Fallopian tube (tissue), 1 donor: ENCODE data around the genes SON and MRPS6.

GRCh38 chr21:32726500-32727035, 1.2 kb downstream of the SYNJ1 start:
- PRO-cap: no peak

DNA sequence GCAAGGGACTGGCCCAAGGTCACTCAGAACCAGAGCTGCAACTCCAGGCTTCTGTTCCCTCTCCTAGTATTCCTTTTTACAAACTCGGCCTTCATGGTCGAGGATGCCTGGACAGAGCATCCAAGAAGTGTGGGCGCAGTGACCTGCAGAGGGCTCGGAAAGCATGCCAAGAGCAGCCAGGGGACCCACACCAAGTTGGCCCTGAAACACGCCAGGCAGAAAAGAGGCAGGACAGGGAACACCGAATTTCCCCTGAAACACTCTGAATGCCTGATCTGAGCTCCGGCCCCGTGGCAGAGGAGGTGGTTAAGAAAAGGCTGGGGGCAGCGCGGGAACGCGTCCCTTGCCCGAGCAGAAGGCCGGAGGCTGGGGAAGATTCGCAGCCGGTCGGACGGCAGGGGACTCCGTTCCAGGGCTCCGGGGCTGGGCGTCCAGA, 721 bp downstream of the PAXBP1 start:
- PRO-cap: no peak

DNA sequence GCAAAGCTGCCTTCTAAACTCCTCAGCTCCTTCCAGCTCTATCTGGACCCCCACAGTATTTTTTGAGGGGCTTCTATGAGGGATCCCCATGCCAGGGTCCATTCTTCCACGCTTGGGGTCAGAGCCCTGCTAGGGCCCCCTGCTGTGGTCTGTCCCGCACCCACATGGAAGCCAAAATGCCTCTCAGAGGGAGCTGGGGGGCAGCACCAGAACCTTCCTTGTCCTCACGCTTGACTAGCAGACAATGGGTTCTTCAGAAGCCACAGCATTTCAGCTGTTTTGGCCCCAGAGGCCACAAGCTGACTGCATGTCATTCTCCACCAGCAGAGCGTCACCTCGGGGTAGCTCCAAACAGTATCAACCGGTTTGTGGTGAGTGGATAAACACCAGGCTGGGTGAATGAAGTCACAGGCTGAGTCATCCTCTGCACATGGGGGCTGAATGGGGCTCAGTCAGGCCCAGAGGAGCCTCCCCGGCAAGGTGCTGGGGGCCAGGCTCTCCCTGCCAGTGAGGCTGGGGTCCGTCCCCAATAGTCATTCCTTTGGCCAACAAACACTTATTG, 8.9 kb downstream of the OLIG1 start:
- PRO-cap: no peak

- PRO-cap: no peak
These were observed 2.1 kb downstream of the IL10RB start for GRCh38 chr21:33268085-33268759.

- PRO-cap: no peak
These were observed 11.5 kb upstream of the IFNGR2 start for GRCh38 chr21:33391624-33392177.

- PRO-cap: no peak
These were observed 21.2 kb downstream of the IFNGR2 start for GRCh38 chr21:33424393-33424775.

- PRO-cap: no peak
These were observed 23.8 kb downstream of the IFNGR2 start for GRCh38 chr21:33426637-33427726.

- PRO-cap: no peak
These were observed 35.6 kb downstream of the TMEM50B start for GRCh38 chr21:33444172-33444574.

DNA sequence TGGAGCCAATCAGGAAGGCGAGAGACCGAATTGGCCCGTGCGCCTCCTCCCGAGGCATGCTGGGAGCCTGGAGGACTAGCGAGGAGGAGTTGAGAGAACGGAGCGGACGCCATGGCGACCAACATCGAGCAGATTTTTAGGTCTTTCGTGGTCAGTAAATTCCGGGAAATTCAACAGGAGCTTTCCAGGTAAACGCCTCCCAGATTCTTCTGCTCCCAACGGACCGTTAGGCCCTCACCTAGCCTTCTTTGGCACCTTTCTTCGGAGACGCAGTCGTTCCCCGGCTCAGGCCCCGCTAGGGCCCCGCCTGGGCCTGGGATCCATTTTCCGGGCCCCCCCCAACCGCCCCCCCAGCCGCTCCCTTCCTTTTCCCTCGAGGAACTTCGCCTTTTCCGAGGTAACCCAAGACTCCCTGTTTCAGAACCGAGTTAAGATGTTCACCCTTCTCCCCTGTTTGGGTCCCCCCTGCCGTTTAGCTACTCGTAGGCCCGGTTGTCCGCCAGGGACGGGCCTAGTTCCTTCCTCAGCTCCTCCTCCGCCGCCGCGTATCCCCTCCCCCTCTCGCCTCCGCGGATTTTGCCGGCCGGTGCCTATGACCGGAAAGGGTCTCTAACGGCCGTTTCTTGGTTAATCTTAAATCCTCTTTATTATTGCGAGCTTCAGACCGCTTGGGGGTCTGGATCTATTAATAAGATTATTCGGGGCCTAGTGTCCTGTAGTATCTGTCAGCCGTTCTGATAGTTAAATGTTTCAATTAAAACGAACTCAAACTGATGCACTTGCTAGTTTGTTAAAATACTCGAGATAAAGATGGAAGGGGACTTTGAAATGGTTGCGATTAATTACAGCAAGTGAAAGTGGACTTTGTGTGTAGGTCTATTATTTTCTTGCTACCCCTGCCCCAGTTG, at the start of gene SON:
Gene SON (plus strand): TSS at position 57 of the 908 bp plus-strand sequence.
- PRO-cap: bidirectional peak, plus-strand start at position 57 of the sequence, minus-strand start outside the sequence; bidirectional peak, plus-strand start at position 354 of the sequence, minus-strand start at position 305 of the sequence; unidirectional peak, minus-strand start at position 549 of the sequence

DNA sequence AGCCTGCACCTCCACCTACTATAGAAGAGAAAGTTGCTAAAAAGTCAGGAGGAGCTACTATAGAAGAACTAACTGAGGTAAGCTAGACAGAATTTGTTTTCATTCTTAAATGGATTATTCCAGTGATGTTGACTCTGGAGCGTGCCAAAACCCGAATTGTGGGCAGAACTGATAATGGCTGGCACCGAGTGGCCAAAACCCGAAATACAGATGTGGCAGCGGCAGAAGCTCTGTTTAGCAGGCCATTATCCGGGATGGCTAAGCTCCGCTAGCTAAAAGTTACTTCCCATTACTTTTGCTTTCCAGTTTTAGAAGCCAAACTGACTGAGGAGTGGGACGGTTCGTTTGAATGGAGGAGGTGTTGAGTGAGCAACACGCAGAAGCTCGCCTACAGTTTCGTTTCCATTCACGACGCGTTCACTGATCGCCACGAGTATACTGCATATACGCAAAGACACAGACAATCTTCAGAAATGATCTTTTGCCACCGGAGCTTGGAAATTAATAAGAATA, 14.5 kb downstream of the SON start:
- PRO-cap: no peak

- PRO-cap: no peak
These were observed 2.1 kb downstream of the ITSN1 start for GRCh38 chr21:33644143-33645098.

- PRO-cap: no peak
These were observed 6.1 kb downstream of the ITSN1 start for GRCh38 chr21:33648306-33648903.

GRCh38 chr21:33760411-33761624, 118.5 kb downstream of the ITSN1 start:
- PRO-cap: no peak

GRCh38 chr21:33867934-33868199, 47.7 kb downstream of the ATP5PO start:
- PRO-cap: unidirectional peak, minus-strand start at chr21:33868075

GRCh38 chr21:33914132-33914688, 1.4 kb downstream of the ATP5PO start:
- PRO-cap: no peak

DNA sequence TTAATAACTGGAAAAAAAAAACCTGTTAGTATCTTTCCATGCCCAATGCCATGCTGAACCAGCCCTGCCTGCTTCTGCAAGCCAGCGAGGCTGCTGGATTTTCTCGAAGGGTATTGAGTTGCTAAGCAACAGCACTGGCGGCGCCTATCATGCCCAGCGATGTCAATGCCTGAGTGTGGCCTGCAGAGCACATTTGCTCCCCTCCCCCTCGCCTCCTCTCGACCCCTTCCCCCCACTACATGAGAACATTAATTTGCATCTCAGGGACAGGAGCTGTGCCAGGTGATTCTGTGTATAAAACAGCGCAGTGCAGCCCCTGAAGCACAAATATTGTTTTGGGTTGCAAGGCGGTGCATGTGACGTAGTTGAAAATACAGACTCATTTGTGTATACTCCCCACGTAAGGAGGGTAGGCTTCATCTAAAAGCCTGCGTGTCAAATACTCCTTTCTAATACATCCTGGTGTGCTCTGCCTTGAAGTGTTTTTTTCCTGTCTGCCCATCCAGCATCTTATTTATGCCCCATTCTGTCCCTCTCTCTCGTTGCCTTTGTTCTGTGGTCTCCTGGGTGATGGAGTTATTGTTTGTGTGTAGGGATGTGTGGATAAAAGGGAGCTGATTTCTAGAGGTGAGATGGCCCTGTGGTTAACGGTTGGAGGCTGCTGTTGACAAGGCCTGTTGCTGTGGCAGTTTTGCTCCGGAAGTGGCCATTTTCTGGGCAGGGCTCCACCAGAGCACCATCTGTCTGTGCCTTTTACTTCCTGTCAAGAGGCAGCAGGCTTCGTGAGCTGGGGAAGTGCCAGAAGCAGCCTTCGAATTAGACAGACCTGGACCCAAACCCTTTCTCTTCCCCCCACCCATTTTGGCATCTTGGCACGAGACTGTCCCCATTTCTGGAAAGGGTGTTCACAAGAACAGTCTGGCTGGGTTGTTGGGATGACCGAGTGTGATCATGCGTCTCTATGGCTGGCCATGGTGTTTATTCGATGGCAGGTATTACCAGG, 32.9 kb upstream of the ATP5PO start:
- PRO-cap: bidirectional peak, plus-strand start at position 766 of the sequence, minus-strand start at position 539 of the sequence

GRCh38 chr21:34072710-34073773, at the start of gene MRPS6:
Gene MRPS6 (plus strand): TSS chr21:34073578.
- PRO-cap: bidirectional peak, plus-strand start at chr21:34073578, minus-strand start at chr21:34073420

- PRO-cap: no peak
These were observed 1.0 kb downstream of the MRPS6 start for GRCh38 chr21:34074305-34074872.

DNA sequence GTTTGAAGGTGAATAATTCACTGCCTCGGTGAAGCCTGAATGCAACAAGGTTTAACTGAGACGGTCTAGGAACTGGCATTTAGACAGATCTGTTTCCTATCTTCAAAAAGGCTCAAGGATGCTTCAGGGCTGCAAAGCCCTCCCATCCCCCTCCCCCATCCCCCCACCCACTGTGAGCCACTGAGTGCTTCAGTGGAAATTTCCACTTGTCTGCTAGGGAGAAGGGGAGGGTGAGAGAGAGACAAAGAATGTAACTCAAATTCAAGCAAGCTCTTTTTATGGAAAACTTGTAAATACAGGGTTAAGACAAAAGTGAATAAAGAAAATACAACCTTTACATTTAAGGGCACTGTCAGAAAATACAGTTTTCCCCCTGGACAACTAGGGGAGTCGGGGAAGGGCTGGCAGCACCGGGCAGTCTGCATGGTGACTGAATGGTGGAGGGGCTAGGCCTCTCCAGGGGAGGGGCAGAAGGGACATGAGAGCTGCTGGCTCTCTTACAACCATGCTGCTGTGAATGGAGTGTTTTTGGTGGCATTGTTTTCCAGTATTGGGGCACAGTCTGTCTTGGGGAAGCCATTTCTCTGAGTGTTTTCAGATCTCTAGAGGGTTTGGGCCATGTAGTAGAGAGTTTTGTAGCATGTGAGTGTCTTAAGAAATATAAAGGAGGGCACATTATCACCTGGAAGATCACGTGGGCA, 56.7 kb downstream of the MRPS6 start:
- PRO-cap: no peak

GRCh38 chr21:34180479-34181506, 107.4 kb downstream of the MRPS6 start:
- PRO-cap: no peak